ENCODE measurements around the genes ATG16L2 and P2RY2.

DNA sequence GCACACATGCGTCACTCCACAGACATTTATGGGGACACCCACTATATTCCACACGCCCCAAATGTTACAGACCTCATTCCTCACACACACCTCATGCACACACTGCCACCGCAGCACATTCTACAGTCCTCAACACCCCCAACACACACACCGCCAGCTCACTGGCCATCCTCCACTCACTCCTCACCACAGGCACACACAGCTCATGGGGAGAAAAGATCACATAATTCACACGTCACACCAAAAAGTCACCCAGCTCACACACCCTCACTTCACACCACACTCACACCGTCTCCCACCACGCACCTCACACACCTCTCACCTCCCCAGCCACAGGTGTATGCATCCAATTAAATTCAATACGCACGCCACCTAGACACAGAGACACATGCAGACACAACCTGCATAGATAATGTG, 34.3 kb downstream of the PDE2A start:
- PRO-cap, result no peak

- PRO-cap, result no peak
These were observed 6.0 kb upstream of the PDE2A start for GRCh38 chr11:72679959-72680878.

DNA sequence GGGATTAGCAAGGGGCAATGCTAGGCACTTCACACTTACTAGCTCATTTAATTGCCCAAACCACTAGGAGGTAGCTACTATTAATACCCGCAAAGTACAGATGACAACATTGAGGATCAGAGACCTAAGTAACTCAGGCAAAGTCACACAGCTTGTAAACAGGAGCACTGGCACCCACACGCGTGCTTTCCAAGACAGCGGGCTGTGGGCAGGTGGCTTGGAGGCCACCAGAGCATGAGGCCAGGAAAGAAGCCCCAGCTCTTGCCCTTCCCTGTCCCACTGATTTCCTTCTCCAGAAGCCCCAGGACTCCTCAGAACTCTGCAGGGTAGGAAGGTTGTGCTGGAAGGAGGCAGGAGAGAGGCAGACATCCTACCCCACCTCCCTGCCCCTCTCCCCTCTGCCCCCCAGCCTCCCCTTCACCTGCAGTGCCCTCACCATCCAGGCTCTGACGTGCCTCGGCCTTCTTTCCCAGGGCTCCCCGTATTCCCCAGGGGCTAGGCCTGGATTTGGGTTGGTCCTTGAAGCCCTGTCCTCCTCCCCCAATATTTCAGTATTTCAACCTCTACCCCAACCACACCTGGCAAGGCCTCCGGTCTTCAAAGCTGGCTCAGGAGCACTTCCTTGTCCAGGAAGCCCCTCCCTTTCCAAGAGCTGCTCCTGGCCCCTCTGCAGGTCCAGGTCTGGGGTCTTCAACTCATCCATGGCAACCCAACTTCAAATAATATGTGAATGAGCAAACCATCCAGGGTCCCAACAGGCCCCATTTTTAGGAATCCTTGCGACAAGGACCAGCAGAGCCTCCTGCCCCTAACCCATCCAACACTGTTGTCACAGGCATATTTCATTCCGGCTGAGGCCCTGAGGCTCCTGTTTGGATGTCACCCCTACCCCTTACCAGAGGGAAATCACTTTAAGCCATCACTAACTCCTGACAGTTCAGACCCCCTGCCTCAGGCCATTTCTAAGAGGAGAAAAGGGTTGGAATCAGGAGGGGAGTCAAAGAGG, 8.6 kb upstream of the PDE2A start:
- PRO-cap, result no peak

DNA sequence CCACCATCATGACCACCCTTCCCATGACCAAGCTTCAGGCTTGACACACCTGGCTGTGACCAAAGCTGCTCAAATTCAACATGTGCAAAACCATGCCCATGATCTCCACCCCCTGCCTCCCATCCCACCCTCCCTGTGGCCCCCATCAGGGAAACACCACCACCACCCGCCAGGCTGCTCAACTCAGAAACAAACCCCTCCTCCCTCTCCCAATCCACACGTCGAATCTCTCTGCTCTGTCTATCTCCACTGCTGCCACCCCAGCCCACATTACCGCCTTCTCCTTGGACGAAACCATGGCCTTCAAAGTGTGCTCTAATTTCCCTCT, 19.7 kb upstream of the PDE2A start:
- PRO-cap, result no peak

DNA sequence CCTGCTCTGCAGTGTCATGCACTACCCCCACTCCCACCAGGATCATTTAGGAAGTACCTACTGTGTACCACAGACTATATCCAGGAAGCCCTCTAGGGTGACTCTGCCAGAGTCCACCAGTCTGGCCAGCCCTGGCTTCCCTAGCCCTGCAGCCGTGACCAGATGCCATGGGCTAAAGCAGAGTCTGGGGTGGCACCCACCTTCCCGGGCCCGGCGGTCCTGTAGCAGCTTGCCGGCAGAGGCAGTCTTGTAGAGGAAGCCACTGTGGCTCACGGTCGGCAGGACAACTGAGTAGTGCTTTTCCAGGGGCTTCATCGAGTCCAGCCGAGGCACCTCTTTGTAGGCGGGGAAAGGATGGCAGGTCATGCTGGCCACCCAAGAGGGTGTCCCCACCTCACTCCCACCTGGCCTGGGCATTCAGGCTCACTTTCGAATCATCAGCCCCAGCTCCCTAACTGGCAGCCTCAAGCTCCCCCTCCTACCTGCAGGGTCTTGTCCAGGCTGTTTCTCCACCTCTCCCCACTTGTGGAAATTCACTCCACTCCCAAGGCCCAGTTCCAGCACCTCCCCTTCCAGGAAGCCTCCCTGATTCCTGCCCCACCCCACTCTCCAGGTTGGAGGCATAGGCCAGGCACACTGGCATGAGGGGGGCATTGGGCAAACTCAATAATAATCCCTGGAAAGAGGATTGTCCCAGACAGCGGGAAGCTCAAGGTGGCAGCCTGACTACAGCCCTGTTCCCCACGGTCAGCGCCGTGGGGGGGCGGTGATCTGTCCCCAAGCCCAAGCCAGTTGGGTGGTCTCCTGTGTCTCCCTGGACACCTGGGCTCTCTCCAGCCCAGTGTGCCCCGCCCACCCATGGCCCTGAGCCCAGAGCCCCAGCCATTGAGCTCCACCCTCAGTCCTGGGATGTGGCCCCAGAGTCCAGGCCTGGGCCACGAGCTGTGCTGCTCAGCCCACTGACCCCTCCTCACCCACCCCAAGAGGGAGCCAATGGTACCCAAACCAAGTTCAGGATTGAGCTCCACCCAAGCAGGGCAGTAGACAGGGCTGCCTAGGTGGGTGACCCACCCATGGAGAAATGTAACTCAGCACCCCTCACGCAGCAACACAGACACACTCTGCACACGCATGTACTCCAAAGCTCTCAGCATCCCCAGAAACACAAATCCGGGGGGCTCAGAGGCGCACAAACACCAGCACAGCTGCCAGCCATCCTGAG, 27.6 kb upstream of the PDE2A start:
- PRO-cap, result no peak

GRCh38 chr11:72709846-72710143, 35.6 kb upstream of the PDE2A start:
- PRO-cap, result no peak

- PRO-cap, result no peak
These were observed 12.7 kb downstream of the ARAP1 start for GRCh38 chr11:72739489-72739844.

DNA sequence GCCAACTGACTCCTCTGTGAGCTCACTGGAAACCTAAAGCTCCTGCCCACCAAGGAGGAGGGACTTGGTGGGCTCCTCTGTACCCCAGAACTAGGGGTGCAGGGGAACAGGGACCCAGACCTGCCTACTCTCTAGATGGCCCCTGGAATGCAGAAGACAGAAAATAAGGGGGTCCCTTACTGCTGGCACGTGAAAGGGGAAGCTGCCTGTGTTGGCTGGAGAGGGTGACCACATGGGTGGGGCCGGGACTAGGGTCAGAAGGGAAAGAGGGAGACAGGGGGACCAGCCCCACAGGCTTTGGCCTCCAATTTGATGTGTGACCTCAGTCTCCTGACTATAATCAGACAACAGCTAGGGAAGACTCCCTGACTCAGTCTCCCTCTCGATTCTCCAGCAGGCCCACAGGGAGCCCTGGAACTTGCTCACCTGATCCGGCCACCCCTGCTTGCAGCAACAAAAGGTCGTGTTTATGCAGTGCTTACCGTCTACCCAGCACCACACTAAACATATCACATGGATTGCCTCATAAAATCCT, 10.3 kb downstream of the ARAP1 start:
- PRO-cap, result no peak

DNA sequence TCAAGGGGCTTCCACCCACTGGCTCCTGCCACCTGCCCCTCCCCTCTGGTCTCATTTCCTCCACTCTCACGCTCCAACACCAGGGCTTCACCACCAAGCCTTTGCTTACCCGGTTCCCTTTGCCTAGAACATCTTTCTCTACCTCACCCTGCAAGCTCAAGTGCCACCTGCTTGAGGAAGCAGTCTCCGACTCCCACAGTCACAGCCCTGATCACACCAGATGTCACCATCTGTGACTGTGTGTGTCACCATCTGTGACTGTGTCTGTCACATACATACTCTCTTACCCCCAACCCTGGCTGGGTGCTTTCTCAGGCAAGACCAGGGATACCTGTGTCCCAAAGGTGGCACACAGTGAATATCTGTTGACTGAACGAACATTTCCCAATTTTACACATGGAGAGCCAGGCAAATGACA, 8.3 kb downstream of the ARAP1 start:
- PRO-cap, result no peak

- PRO-cap, result no peak
These were observed 12.9 kb downstream of the STARD10 start for GRCh38 chr11:72780913-72781430.

- PRO-cap, result no peak
These were observed 7.5 kb downstream of the STARD10 start for GRCh38 chr11:72786276-72786763.

GRCh38 chr11:72813693-72814494, at the start of gene ATG16L2:
Gene ATG16L2 (plus strand): TSS chr11:72814411.
- PRO-cap, result bidirectional peak, plus-strand start at chr11:72813973, minus-strand start at chr11:72813880; bidirectional peak, plus-strand start at chr11:72814435, minus-strand start at chr11:72814065

GRCh38 chr11:72912952-72913626, 98.9 kb downstream of the ATG16L2 start:
- PRO-cap, result no peak

GRCh38 chr11:73217137-73217695, 865 bp upstream of the P2RY2 start:
- PRO-cap, result no peak

GRCh38 chr11:73218045-73219310, at the start of gene P2RY2:
Gene P2RY2 (plus strand): TSS chr11:73218281.
- PRO-cap, result no peak

DNA sequence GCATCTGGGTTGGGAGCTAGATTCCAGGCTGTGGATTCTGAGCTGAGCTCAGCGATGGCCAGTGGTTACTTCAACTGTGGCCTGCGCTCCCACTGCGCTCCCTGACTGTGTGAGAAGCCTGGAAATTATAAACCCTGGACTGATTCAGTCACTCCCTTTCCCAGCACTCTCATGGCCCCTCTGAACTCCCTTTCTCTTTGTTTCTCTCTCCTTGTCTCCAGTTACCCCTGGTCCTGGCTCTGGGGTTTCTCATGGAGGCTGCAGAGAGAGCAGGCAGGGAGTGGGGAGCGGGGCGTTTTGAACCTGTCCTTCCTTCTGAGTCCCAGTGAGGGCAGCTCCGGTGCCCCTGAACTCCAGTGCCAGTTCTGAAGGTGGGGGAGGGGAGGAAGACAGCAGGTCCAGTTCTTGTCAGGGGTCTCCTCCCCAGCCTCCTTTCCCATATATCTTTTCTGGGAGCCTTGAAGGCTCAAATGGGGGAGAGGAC, 4.9 kb downstream of the ARHGEF17 start:
- PRO-cap, result no peak

- PRO-cap, result no peak
These were observed 9.9 kb upstream of the RELT start for GRCh38 chr11:73366150-73366771.

- PRO-cap, result no peak
These were observed 4.4 kb downstream of the RELT start for GRCh38 chr11:73380610-73381020.

DNA sequence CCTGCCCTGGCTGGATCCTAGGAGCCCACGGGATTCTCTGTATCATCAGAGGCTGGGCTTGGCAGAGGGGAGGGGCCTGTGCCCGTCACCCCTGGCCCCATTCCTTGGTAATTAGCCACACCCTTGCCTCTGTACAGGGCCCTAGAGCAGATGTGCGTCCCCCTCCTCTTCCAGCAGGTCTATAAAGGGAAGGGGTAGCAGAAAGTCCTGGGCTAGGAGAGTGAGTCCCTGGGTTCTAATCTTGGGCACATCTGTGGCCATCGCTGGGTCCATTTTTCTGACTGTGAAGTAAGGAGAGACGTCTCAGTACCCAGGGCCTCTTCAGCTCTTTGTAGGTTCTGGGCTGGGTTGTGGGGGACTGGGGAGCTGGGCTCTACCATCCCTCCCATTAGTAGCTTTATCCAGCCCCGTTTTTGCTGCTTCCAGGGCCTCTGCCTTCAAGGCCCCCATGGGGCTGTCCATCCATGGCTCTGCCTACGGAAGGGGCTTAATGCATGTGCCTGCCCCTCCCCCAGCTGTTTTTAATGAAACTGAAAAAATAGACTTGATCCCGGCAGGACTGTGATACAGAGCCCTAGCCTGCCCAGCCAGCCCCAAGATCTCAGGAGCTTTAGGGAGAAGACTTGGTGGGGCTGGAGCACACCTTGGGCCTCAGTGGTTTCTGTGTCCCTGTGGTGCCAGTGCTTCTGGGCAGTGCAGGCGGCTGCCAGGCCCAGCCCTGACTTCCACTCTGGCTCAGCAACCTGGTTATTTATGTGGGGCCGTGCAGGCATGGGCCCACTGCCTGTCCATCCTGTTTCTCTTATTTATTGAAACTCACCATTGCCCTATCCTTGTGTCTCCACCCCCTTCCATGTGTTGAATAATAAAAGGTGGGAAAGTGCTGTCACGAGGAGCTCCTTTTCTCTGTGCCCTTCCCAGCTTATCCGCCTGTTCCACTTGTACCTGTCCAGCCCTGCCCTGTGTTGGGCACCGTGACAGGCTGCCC, 19.9 kb downstream of the RELT start:
- PRO-cap, result unidirectional peak, minus-strand start at position 804 of the sequence

DNA sequence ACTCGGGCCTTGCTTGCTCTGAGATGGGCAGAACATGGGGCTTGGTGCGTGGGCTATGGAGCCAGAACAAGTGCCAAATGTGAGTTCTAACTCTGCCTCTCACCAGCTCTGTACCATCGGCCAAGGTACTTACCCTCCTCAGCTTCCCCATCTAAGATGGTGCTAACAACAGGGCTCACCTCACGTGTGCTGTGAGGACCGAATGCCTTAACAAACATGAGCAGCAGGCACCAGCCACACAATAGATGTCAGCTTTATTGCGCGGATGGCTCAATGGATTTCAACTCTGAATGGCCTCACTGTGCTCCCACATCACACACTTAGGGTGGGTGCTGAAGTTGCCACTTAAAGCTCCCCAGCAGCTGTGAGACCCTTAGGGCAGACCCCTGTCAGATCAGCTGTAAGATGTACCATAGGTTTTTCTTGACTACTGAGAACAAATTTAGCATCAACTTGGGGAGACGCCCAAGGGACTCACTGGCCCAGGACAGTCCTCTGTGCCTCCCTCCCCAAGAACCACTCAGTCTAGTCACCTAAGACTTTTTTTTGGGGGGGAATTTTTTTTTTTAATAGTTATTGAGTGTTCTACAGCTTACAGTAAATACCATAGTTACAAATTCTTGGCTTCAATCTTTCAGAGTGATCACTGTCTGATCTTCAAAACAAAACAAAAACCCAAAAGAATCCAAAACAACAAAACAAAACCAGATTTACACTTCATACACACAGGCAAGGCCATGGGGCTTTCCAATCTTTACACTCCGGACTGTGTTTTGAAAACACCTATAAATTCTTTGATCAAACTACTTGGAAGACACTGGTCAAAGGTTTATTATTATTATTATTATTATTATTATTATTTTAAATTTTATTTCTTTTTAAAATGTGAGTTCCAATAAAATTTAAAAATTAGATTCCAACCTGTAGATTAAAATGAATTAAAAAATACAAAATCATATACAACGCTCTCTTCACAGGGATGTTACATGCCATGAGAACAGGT, 24.4 kb downstream of the RELT start:
- PRO-cap, result no peak